GM12878 (cell line): ENCODE measurements around a stretch of chr12.

DNA sequence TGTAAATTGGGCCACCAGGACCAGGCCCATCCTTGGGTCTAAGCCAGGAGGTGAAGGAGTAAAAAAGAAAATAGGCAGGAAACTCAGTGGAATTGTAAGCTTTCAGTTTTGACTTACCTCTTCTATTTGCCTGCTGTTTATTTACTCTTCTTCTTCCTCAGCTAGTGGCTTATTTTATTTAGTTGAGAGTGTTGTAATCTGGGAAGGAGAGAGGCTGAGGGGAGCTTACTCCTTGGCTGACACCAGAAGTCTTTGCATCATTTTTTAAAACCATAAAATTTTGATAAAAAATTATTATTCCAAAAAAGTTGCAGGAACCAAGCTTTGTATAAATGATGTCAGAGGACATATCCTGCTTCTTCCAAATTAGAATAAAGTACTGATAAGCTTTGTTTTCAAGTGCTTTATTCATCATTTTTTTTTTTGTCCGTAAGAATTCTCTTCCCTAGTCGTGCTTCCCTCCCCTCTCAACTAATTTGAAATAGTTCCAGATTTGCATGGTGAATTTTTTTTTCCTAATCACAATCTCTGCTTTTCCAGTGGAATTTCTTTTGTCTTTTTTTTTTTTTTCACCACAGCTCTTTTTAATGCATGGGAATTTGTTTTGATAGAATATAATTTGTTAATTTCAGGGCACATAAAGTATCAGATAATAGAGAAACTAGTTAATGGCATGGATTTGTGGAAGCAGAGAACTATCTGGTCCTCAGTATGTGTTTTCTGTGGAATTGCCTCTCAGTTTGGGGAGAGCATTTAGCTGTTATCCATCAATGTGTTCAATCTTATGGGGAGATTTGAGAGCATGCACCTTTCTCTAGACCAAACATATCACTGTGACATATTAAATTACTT lies 64.0 kb downstream of the DIP2B start:
- RAMPAGE, long total RNA: no peak
- RRBS, 2 experiments: no CpG with 5 or more reads among the region's 2 CpGs
CAGE:
- cytosol, long polyA minus RNA: no peak
- cytosol, long polyA plus RNA: no peak
- long polyA plus RNA: no peak
- nucleolus, long total RNA: no peak
- nucleus, long polyA plus RNA: no peak
- nucleus, long total RNA: no peak

GRCh38 chr12:50611203-50611759 lies 106.5 kb downstream of the DIP2B start:
- RAMPAGE, long total RNA: no peak
- RRBS, 2 experiments: no CpG with 5 or more reads among the region's 5 CpGs
CAGE:
- cytosol, long polyA minus RNA: no peak
- cytosol, long polyA plus RNA: no peak
- long polyA plus RNA: no peak
- nucleolus, long total RNA: no peak
- nucleus, long polyA plus RNA: no peak
- nucleus, long total RNA: no peak

DNA sequence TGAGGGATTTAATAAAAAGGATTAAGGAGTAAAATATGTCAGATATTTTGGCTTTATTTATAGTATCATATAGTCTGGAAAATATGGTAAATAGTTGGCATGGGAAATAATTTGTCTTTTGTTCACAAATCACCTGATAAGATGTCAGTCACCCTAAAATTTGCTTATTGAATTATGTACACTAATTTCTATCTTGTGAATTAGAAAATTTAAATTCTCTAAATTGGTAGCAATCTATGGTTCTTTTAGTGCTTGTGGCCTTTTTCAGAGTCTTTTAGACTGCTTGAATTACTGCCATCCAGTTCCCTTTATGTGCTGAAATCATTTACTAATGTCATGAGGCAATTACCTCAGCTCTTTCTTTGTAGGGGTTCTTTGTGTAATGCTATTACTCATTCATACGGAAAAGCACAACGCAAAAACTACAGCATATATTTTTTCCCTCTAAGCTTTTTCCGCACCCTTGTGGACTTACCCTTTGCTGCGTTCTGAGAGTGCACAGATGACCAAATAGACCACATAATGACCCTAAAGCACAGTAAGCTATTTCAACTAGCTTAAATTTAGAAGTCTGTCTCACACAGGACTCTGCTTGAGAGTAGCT lies 99.6 kb upstream of the ATF1 start:
- RAMPAGE, long total RNA: no peak
- RRBS, 2 experiments: no CpG with 5 or more reads among the region's 4 CpGs
CAGE:
- cytosol, long polyA minus RNA: no peak
- cytosol, long polyA plus RNA: no peak
- long polyA plus RNA: no peak
- nucleolus, long total RNA: no peak
- nucleus, long polyA plus RNA: no peak
- nucleus, long total RNA: no peak

DNA sequence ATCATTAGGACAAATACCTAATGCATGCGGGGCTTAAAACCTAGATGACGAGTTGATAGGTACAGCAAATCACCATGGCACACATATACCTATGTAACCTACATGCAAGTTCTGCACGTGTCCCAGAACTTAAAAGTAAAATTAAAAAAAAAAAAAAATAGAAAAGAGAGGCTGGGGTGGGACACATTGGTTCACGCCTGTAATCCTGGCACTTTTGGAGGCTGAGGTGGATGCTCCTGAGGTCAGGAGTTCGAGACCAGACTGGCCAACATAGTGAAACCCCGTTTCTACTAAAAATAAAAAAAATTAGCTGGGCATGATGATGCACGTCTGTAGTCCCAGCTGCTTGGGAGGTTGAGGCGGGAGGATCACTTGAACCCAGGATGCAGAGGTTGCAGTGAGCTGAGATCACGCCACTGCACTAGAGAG lies 76.1 kb upstream of the ATF1 start:
- RAMPAGE, long total RNA: no peak
- RRBS, 2 experiments: no CpG with 5 or more reads among the region's 9 CpGs
CAGE:
- cytosol, long polyA minus RNA: no peak
- cytosol, long polyA plus RNA: no peak
- long polyA plus RNA: no peak
- nucleolus, long total RNA: no peak
- nucleus, long polyA plus RNA: no peak
- nucleus, long total RNA: no peak

DNA sequence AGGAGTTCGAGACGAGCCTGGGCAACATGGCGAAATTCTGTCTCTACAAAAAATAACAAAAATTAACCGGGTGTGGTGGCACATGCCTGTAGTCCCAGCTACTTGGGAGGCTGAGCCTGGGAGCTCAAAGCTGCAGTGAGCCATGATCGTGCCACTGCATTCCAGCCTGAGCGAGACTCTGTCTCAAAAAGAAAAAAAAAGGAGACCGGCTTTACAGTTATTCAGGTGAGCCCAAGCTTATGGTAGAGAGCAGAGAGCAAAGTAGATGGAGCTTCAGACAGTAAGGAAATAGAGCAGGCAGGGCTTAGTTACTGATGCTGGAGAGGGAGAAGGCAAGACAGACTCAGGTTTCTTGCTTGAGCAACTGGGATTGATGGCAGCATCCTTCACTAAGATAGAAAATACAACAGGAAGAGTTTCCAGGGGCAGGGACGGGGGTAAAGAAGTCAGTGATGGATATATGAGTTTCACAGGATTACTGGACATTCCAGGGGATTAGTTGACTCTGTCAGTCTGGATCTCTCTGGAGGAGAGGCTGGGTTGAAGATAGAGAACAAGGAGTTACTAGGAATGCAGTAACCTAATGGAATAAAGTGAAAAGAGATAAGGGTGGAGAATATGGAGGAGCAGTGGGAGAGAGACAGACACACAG lies 74.6 kb upstream of the ATF1 start:
- RAMPAGE, long total RNA: no peak
- RRBS, 2 experiments: no CpG with 5 or more reads among the region's 8 CpGs
CAGE:
- cytosol, long polyA minus RNA: no peak
- cytosol, long polyA plus RNA: no peak
- long polyA plus RNA: no peak
- nucleolus, long total RNA: no peak
- nucleus, long polyA plus RNA: no peak
- nucleus, long total RNA: no peak

DNA sequence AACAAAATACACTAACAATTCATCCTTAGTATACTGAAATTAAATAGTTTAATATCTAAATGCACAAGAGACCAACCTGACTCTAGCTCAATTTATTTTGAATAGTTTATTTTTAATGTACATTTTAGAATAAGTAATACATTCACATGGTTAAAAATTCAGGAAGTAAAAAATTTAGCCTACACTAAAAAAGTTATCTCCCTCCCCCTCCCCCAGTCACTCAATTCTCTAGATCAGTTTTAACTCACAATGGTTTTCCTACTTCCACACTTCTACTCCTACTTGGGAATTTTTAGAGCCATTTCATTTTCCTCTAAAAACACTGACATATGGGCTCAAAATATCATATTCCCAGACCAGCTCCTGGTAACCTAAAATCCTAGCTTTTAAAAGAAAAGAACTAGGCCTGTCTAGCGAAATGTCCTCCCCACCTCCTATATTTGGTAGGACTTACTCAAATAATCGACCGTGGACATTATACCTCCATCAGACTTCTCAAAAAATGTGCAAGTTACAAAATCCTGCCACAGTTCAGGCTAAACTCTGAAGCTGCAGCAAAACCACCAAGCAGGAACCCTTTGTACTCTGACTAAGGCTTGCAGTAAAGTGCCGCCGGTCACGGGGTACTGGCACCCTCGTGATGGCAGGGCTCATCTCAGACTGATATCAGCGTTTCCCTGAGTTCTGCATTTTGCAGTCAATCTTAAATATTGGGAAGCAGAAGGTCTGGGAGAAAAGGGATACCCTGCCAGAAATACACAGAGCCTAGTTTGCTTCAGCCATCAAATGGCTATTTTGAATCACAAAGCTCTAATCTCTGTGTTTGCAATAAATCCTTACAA lies 17.3 kb downstream of the SLC11A2 start:
- RAMPAGE, long total RNA: no peak
- RRBS, 2 experiments: no CpG with 5 or more reads among the region's 8 CpGs
CAGE:
- cytosol, long polyA minus RNA: no peak
- cytosol, long polyA plus RNA: no peak
- long polyA plus RNA: no peak
- nucleolus, long total RNA: no peak
- nucleus, long polyA plus RNA: no peak
- nucleus, long total RNA: no peak

- RAMPAGE, long total RNA: no peak
- RRBS, 2 experiments: no CpG with 5 or more reads among the region's 7 CpGs
CAGE:
- cytosol, long polyA minus RNA: no peak
- cytosol, long polyA plus RNA: no peak
- long polyA plus RNA: no peak
- nucleolus, long total RNA: no peak
- nucleus, long polyA plus RNA: no peak
- nucleus, long total RNA: no peak
These were observed 3.5 kb downstream of the LETMD1 start for GRCh38 chr12:51051505-51052130.

DNA sequence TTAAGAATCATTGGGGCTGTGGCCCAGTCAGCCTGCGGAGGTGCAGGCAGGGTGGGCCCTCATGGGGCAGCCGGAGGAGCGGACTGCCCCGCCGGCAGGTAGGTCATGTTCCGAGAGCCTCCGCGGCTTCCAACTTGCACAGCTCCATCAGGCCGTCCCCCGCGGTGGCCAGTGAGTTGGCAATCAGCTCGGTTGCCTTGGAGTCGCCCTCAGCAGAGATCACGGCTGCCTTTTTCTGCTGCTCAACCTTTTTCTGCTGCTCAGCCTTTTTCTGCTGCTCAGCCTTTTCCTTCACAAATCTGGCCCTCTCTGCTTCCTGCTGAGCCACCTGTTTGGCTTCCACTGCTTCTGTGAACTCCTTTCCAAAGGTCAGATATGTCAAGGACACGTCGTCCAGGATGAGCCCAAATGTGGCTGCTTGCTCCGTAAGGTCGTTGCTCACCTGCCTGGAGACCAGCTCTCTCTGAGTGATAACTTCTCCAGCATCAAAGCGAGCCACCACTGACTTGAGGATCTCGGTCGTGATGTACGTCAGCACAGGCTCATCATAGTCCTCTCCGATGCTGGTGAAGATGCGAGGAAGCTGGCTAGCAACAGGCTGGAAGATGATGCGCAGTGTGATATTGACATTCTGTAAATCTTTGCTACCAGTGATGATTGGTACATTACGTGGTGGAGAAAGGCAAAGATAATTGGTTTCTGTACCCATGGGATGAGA lies 41.3 kb upstream of the CSRNP2 start:
- RAMPAGE, long total RNA: no peak
- RRBS, 2 experiments: no CpG with 5 or more reads among the region's 26 CpGs
CAGE:
- cytosol, long polyA minus RNA: no peak
- cytosol, long polyA plus RNA: no peak
- long polyA plus RNA: no peak
- nucleolus, long total RNA: no peak
- nucleus, long polyA plus RNA: no peak
- nucleus, long total RNA: no peak

DNA sequence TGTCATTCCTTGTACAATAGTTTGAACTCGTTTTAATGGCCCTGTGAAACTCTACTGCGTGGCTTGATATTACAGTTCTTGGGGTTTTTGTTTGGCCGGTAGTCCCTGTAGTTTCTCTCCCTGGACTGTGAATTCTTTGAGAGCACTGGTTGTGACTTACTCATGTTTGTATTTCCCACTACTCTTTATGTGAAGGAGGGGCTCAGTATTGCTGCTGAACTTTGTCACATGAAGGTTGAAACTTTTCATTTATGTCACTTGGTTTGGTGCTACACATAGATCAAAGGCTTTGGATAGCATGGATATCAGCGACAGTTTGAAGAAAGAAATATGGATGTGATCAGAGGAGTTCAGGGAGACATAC lies 1.5 kb upstream of the POU6F1 start:
- RAMPAGE, long total RNA: no peak
- RRBS, 2 experiments: no CpG with 5 or more reads among the region's 4 CpGs
CAGE:
- cytosol, long polyA minus RNA: no peak
- cytosol, long polyA plus RNA: no peak
- long polyA plus RNA: no peak
- nucleolus, long total RNA: no peak
- nucleus, long polyA plus RNA: no peak
- nucleus, long total RNA: no peak

- RAMPAGE, long total RNA: no peak
- RRBS, 2 experiments: no CpG with 5 or more reads among the region's 10 CpGs
CAGE:
- cytosol, long polyA minus RNA: no peak
- cytosol, long polyA plus RNA: no peak
- long polyA plus RNA: no peak
- nucleolus, long total RNA: no peak
- nucleus, long polyA plus RNA: no peak
- nucleus, long total RNA: no peak
These were observed 21.8 kb upstream of the SMAGP start for GRCh38 chr12:51291768-51292616.

GRCh38 chr12:51381145-51381696 lies 10.0 kb downstream of the GALNT6 start:
- RAMPAGE, long total RNA: no peak
- RRBS, 2 experiments: no CpG with 5 or more reads among the region's 4 CpGs
CAGE:
- cytosol, long polyA minus RNA: no peak
- cytosol, long polyA plus RNA: no peak
- long polyA plus RNA: no peak
- nucleolus, long total RNA: no peak
- nucleus, long polyA plus RNA: no peak
- nucleus, long total RNA: no peak

GRCh38 chr12:51450624-51451242 lies 26.1 kb downstream of the SLC4A8 start:
- RAMPAGE, long total RNA: no peak
- RRBS, 2 experiments: 100% methylated on average over 3 of the region's 16 CpGs; no CpG with 5 or more reads in 1 of the 2 experiments
CAGE:
- cytosol, long polyA minus RNA: no peak
- cytosol, long polyA plus RNA: no peak
- long polyA plus RNA: no peak
- nucleolus, long total RNA: no peak
- nucleus, long polyA plus RNA: no peak
- nucleus, long total RNA: no peak

- RAMPAGE, long total RNA: no peak
- RRBS, 2 experiments: no CpG with 5 or more reads among the region's 34 CpGs
CAGE:
- cytosol, long polyA minus RNA: no peak
- cytosol, long polyA plus RNA: no peak
- long polyA plus RNA: no peak
- nucleolus, long total RNA: no peak
- nucleus, long polyA plus RNA: no peak
- nucleus, long total RNA: no peak
These were observed 22.7 kb upstream of the SCN8A start for GRCh38 chr12:51568142-51568960.

DNA sequence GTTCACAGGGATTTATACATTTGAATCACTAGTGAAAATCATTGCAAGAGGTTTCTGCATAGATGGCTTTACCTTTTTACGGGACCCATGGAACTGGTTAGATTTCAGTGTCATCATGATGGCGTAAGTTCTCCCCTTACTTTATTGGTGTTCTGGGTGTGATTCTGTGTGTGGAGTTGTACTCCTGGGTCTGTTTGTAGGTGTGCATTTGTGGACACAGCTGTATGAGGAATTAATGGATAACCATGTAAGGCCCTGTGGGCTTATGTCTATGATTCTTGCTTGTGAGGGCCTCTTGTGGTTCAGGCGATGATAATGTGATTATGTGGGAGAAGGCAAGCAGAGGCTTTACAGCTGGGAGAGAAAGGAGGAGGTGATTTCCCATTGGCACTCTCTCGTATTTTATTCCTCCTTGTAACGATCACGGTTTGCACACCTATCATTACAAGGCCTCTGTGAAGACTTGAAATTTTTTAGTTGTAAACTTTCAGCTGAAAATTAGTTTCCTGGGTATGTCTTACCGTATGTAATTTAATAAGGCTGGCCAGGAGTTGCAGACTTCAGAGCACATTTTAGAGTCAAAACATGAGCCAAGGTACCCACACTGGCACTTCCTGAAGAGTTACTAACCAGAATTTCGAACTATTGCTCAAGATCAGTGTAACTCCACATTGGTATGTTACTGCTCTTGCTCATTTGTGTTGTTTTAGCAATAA lies 96.2 kb downstream of the SCN8A start:
- RAMPAGE, long total RNA: no peak
- RRBS, 2 experiments: no CpG with 5 or more reads among the region's 8 CpGs
CAGE:
- cytosol, long polyA minus RNA: no peak
- cytosol, long polyA plus RNA: no peak
- long polyA plus RNA: no peak
- nucleolus, long total RNA: no peak
- nucleus, long polyA plus RNA: no peak
- nucleus, long total RNA: no peak

GRCh38 chr12:51751635-51752219 lies 63.0 kb downstream of the TMDD1 start:
- RAMPAGE, long total RNA: no peak
- RRBS, 2 experiments: no CpG with 5 or more reads among the region's 2 CpGs
CAGE:
- cytosol, long polyA minus RNA: no peak
- cytosol, long polyA plus RNA: no peak
- long polyA plus RNA: no peak
- nucleolus, long total RNA: no peak
- nucleus, long polyA plus RNA: no peak
- nucleus, long total RNA: no peak

GRCh38 chr12:51847773-51848258 lies 702 bp downstream of the FIGNL2 start:
- RAMPAGE, long total RNA: no peak
- RRBS, 2 experiments: 8% methylated on average over 14 to 18 of the region's 26 CpGs
CAGE:
- cytosol, long polyA minus RNA: no peak
- cytosol, long polyA plus RNA: no peak
- long polyA plus RNA: no peak
- nucleolus, long total RNA: no peak
- nucleus, long polyA plus RNA: no peak
- nucleus, long total RNA: no peak

DNA sequence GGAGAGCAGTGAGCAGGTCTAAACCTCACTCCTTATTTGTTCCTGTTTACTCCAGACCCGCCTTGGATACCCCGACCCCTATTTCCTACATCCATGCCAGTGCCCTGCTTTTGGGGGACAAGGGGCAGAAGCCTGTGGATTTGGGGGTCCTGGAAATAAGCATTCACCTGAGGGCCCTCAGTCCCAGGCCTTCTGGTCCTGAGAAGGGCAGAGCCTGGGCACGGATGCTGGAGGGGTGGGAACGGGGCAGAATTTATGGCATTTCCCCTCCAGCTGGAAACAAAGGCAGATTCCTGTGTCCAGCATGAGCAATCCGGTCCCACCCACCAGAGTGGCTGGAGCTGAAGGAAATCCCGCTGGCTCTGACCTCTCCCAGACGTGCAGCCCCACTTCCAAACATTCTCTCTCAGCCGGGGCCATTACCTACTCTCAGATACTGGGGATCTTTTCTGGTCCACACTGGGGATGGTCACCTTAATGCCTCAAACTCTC lies 9.3 kb downstream of the ANKRD33 start:
- RAMPAGE, long total RNA: no peak
- RRBS, 2 experiments: 18% methylated on average over 3 of the region's 8 CpGs; no CpG with 5 or more reads in 1 of the 2 experiments
CAGE:
- cytosol, long polyA minus RNA: no peak
- cytosol, long polyA plus RNA: no peak
- long polyA plus RNA: no peak
- nucleolus, long total RNA: no peak
- nucleus, long polyA plus RNA: no peak
- nucleus, long total RNA: no peak

- RAMPAGE, long total RNA: no peak
- RRBS, 2 experiments: no CpG with 5 or more reads among the region's 4 CpGs
CAGE:
- cytosol, long polyA minus RNA: no peak
- cytosol, long polyA plus RNA: no peak
- long polyA plus RNA: no peak
- nucleolus, long total RNA: no peak
- nucleus, long polyA plus RNA: no peak
- nucleus, long total RNA: no peak
These were observed 2.4 kb upstream of the ACVRL1 start for GRCh38 chr12:51904750-51905401.

GRCh38 chr12:51905402-51906362 lies 1.6 kb upstream of the ACVRL1 start:
- RAMPAGE, long total RNA: no peak
- RRBS, 2 experiments: no CpG with 5 or more reads among the region's 19 CpGs
CAGE:
- cytosol, long polyA minus RNA: no peak
- cytosol, long polyA plus RNA: no peak
- long polyA plus RNA: no peak
- nucleolus, long total RNA: no peak
- nucleus, long polyA plus RNA: no peak
- nucleus, long total RNA: no peak

GRCh38 chr12:51911444-51912685 lies 4.6 kb downstream of the ACVRL1 start:
- RAMPAGE, long total RNA: no peak
- RRBS, 2 experiments: no CpG with 5 or more reads among the region's 14 CpGs
CAGE:
- cytosol, long polyA minus RNA: no peak
- cytosol, long polyA plus RNA: no peak
- long polyA plus RNA: no peak
- nucleolus, long total RNA: no peak
- nucleus, long polyA plus RNA: no peak
- nucleus, long total RNA: no peak